Mesenteric fat pad (tissue), 1 donor: ENCODE results near the gene TRAPPC12.

DNA sequence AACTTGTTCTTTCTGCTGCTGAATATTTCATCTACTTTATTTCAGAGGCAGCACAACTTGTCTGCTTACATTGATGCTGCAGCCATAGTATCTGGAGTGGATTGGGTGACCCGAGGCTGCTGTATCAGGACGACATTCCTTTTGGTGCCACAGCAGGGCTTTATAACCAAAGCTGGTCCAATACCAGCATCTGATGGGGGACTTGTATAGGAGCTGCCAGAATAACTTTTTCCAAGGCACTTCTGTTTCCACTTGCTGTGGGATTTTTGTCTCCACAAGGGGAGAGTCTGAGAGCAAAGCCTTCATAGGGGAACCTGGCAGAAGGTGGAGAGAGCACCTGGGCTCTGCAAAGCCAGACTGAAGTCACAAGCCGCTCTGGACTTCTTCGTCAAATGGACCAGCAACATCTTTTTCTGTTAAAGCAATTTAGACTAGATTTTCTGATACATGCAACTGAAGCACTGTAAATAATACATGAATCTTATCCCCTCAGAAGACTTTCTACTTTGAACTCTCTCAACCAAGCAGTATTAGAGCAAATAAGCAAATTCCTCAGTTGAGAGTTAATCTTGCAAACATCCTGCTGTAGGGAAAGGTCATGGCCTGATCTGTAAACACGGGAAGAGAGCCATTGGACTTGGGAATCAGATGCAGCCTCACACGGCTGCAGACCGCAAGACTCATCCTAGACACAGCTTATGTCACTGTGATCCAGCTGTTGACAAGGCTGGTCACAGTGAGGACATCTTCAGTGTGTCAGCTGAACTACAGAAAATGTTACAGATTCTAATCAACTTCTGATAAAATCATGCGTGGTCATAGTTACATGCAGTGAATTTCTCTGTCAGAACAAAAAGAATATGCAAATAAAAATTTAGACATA is 3.3 kb downstream of the SH3YL1 start:
- PRO-cap, result no peak

- PRO-cap, result no peak
Measured at GRCh38 chr2:1227293-1227624, 186.0 kb upstream of the TPO start.

GRCh38 chr2:1415115-1415895 is 2.0 kb downstream of the TPO start:
- PRO-cap, result no peak

- PRO-cap, result no peak
Measured at GRCh38 chr2:1488014-1488565, 74.8 kb downstream of the TPO start.

DNA sequence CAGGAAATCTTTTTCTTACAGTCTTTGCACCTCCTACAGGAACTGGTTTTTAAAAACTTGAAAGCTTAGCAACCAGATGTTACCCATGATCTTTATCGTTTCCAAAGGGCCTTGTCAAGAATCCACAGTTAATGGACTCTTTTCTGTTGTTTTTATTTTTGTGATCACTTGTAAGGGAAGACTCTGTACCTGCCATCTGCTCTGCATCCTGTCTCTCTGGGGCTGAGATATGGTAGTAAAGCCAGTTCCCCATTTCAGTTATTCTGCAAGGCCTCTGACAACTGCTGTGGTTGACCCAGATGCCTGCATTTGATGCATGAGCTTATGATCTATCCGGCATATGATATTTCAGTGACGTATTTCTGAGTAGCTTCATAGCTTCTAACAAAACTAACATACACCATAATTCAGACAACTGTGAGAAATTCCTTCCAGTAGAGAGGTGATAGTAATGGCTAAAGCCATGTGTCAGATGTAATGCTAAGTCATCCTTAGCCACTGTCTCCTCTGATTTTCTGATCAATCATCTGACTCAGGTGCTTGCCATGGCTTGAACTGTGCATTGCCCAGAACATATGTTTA is 105.1 kb downstream of the TPO start:
- PRO-cap, result no peak

- PRO-cap, result no peak
Measured at GRCh38 chr2:1572536-1573177, 159.4 kb downstream of the TPO start.

- PRO-cap, result no peak
Measured at GRCh38 chr2:1640501-1641157, 103.7 kb downstream of the PXDN start.

DNA sequence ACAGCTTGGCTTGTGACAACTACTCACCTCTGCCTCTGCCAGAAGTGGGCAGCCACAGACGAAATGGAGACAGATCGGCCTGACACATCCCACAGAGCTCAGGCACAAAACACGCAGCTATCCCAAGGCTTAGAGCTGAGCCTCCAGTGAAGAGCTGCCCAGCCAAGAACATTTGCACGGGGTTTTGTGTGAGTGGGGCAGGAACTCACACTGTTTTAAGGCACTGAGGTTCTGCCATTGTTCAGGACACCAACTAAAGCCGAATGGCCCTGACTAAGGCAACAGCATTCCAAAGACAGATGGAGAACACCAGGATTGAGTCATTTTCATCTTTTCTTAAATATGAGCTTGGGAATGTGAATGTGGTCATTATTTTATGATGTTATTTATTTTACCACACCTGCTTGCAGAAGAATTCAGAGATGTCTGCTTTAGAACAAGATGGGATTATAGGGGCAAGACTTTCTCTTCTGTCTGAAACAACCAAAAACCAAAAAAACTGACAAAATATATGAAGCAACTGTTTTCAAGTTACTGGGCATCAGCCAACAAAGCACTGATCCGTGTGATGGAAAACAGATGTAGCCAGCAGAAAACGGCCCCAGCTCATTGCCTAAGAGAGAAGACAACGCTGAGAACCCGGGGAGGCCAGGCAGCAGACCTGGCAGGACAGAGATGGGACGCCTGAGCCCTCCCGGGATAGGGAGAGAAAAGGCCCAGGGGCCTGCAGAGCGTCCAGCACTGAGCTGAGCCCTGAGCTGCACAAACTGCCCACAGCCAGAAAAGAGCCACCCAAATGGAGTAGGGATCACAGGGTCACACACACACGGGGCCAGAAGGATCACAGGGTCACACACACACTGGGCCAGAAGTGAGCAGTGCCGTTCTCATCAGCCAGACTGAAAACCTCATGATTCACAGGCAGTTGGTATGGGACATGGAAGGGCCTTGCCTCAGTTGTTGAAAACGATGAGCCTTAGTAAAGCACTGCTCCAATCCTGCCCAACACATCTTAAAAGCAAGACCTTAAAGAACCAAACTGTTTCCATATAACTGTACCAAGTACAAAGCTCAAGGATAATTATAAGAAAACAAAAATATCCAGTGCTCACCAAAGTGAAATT is 12.4 kb downstream of the PXDN start:
- PRO-cap, result no peak

- PRO-cap, result no peak
Measured at GRCh38 chr2:1743842-1744141, 523 bp downstream of the PXDN start.

DNA sequence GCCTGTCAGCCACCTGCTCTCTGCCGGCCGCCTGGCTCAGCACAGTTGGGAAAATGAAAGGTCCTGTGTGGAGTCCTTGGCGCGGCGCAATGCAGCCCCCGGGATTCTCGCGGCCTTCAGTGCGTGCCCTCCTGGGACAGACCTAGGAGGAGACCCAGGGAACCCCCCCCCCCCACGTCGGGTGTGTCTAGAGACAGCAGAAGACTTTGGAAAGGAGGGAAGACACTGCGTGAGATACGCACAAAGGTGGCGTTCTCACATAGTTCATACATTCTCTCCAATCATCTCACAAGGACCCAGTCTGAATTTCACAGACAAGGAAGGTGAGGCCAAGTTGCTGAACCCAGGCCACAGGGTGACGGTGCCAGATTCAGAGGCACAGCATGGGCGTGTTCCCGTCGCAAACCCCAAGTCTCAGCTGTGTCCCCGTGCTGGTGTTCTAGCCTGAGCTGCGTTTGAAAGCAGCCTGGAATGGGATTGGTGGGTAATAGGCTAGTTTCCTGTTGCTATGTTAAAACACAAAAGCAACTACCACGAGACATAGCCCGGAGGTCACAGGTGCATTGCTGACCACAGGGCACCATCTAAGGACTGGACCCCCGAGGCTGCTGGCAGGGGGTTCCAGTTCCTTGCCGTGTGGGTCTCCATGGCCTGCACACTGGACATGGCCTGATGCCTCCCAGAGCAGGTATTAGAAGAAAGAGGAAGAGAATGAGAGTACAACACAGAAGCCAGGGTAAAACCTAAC is 935 bp upstream of the PXDN start:
- PRO-cap, result no peak

DNA sequence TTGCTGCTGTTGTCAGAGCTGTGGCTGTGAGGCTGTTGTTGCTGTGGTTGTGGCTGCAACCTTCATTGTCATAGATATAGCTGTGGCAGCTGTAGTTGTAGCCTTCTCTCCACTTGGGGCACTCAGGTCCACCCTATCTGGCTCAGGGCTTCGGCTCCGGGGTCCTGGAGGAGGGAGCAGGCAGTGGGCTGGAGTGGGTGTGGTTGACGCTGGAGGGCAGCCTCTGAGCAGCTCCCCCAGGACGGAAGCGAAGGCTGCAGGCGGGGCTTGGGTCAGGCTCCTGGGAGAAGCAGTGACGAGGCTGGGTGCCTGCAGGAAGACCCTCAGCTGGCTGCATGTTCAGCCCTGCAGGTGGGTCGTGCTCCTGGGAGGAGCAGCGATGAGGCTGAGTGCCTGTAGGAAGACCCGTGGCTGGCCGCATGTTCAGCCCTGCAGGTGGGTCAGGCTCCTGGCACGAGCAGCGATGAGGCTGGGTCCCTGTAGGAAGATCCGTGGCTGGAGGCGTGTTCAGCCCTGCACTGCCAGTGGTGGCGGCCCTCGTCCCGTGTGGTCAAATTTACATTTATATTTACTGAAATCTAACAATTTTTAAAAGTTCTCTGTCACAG is 79.1 kb upstream of the PXDN start:
- PRO-cap, result no peak

- PRO-cap, result no peak
Measured at GRCh38 chr2:1824080-1824890, 80.0 kb upstream of the PXDN start.

DNA sequence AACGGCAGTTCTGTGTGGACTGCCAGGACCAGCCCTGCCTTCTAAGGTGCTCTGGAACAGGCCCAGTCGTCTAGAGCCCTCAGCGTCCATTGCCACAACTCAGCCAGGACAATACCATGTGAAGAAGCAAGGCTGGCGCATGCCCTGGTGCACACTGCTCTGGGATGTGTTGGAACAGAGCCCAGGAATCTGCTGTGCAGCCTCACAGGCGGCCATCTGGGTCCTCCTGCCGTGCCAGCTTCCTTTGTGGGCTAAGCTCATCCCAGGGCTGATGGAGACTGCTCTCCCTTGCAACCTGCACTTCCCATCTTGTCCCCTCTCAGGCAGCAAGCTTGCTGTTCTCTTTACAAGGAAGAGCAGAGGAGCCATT is 246.4 kb upstream of the PXDN start:
- PRO-cap, result no peak

DNA sequence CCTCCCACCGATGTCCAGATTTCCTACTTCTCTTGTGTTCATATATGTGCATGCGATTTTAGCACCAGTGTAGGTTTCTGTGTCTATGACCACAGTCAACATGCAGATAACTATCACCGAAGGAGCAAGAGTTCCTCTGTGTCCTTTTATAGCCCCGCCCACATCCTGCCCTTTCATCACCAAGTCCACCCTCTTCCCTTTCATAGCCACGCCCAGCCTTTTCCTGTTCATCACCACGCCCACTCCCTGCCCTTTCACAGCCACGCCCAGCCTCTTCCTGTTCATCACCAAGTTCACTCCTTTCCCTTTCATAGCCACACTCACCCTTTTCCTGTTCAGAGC is 274.0 kb downstream of the MYT1L start:
- PRO-cap, result no peak

- PRO-cap, result no peak
Measured at GRCh38 chr2:2324163-2324888, 6.7 kb downstream of the MYT1L start.

DNA sequence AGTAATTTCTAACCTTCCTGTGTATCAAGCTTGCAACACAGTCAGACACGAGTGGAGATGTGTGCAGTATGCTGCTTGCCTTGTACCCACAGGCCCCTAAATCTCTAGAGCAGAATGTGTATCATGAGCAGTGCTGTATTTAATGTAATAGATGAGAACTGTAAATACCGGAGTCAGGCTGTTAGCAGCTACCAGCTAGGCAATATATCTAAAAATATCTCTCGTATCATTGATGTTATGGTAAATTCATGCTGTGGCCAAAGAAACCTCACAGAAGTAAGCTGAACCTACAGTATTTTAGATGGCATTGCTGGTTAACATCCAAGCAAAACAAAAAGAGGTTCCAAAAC is 6.2 kb downstream of the MYT1L start:
- PRO-cap, result no peak

- PRO-cap, result no peak
Measured at GRCh38 chr2:2846335-2847342, 515.6 kb upstream of the MYT1L start.

- PRO-cap, result no peak
Measured at GRCh38 chr2:3302463-3303373, 74.9 kb downstream of the EIPR1 start.

DNA sequence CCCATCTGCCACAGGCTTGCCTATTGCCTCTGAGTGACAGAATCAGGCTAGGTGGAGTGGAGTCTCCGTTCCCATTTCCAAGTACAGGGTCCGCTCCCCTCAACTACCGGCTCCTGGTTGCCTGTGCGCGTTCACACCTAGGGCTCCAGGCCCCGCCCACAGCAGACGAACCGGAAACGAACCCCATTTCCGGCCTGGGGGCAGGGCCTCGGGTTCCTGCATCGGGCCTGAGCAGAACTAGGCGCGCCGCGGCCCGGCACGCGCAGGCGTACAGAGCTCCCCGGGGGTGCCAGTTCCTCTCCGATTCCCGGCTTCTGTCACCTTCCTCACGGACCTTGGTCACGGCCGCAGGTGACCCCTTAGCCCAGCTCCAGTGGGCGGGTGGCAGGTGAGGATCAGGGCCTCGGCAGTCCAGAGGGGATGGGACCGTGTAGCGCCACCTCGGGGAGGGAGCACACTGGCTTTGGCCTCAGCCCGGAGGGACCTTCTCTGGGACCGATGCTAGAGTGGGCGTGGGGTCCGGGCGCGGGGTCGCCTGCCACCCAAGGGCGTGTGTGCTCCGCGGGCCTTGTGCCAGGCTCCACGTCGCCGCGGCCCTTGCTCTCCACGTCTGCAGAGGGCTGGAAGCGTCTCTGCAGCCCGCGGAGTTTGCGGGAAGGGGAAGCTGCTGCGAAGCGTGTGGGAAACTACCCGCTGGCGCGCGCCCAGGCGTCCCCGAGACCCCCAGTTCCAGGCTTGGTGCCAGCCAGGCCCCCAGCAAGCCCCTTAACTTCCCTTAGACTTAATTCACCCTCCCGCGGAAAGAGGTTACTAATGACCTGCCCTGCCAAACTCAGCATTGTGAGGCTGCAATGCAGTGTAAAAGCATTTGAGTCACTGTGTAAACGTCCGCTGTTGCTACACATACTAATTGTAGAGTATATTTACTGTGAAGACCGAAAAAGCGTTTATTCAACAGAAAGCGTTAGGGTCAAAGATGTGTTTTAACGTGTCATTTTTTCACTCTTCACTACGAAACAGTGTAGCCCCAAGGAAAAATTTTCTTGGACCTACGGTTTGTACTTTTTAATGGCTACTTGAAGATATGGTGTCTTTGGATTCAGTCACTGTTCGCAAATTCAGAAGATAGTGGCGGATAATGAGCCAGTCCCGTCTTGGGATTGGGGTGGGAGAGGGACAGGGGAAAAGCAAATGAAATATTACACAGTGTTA is at the start of gene TRAPPC12:
Gene TRAPPC12, plus strand, starts transcription at position 206 of the 1,212 bp plus-strand sequence.
- PRO-cap, result unidirectional peak, minus-strand start at position 842 of the sequence

DNA sequence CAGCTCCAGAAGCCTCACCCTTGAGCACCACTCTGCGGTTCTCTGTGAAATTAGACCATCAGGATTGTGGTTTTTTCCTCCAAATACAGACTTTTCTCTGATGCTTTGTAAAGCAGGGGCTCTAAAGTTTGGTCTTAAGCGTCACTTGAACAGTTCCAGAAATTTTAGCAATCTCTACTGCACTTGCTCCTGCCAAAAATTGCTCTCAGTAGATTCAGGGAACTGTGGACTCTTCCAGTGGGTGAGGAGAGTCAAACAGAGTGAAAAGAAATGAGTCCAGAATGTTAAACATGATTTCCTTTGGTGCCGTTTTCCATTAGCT is 68.7 kb downstream of the TRAPPC12 start:
- PRO-cap, result no peak